ENCODE measurements around a stretch of chr14.

- RRBS: no CpG with 5 or more reads among the region's 2 CpGs
These were observed 11.1 kb downstream of the IFT43 start for GRCh38 chr14:75996672-75997125.

GRCh38 chr14:76761838-76762264 is 583 bp downstream of the VASH1 start:
- RRBS: under 1% methylated on average over 13 of the region's 55 CpGs

DNA sequence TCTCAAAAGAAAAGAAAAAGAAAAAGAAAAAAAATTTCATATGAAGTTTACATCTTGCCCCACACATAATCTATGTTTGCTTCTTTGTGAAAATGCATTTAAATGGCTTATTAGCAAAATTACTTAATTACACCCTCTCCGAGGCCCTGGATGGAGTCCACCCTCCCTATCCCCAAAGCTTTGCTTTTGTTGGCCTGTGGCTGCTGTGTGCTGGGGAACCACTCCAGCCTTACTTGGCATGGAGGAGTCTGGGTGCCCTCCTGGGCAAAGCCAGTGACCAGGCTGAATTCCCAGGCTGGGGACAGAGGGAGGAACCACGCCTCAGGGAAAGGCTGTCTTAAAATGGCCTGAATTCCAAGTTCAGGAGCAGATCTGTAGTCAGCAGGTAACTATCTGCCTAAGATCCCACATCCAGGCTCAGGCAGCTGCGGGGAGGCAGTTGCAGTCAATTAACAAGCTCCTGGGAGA is 11.0 kb downstream of the VASH1 start:
- RRBS: no CpG with 5 or more reads among the region's 3 CpGs

GRCh38 chr14:76828781-76829543 is 2.8 kb downstream of the LRRC74A start:
- RRBS: no CpG with 5 or more reads among the region's 9 CpGs

DNA sequence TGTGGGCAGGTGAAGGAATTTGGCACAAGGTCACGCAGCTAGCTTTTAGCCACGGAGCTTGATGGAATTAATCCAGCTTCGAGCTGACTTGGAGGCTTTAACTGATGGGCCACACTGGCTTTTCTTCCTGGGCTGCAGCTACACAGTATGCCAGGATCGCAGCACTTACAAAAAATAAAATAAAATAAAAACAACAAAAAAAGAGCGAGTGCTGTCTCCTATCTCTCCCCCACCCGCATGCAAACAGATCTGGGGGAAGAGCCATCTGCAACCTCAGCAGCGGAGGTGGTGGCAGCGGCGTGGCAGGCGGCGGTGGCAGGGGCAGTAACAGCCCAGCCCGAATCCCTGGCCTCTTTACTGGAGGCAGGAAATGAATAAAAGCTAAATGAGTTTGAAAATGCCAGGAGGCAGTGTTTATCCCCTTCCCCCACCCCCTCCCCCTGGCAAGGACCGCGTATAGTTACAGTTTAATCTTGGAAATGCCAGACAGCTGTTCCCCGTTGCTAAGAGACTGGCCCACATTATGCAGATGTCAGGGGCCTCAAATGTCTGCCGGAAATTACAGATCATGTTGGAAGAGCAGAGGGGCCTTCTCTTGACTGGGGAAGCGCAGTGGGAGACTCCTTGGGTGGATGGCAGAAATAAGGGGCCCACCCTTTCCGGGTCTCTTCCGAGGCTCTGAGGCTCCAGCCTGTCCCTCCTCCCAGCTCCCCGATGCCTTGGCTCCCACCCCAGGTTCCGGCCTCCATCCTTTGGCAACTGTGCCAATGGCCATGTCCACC is 93.6 kb downstream of the LRRC74A start:
- RRBS: 3% methylated on average over 4 of the region's 21 CpGs

GRCh38 chr14:77000093-77001284 is 28.0 kb downstream of the IRF2BPL start:
- RRBS: no CpG with 5 or more reads among the region's 34 CpGs

- RRBS: no CpG with 5 or more reads among the region's 4 CpGs
These were observed 3.7 kb upstream of the IRF2BPL start for GRCh38 chr14:77032308-77032500.

DNA sequence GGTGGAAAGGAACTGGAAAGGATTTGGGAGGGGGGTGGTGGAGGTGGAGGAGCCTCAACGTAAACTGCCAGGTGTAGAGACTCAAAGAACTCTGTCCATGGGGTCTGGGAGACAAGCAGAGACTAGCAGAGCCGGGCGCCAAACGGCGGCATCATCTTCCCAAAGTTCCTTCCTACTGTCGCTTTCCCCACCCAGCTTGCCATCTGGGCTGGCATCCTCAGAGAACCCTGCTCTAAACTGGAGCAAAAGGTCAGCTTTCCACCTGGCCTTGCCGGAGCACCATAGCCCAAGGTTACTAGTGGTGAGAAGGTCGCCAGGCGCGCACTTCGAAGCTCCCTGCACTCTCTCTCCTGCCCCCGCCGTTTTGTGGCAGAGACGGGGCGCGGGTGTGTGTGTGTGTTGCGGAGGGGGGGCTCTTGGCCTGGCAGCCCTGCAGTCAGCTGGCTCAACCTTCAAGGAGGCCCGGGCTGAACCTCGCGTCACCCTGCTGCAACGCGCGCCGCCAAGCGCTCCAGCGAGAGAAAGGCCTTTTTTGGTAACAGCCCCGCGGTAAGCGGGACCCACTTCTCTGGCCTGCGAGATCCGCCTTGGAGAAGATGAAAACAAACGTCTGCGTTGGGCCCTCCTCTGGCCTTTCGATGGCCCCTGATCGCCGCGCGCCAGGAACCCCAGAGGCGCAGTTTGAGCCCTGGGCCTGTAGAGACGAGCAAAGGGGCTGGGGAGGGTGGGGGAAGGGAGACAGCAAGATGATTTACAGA is 4.2 kb upstream of the IRF2BPL start:
- RRBS: no CpG with 5 or more reads among the region's 40 CpGs

DNA sequence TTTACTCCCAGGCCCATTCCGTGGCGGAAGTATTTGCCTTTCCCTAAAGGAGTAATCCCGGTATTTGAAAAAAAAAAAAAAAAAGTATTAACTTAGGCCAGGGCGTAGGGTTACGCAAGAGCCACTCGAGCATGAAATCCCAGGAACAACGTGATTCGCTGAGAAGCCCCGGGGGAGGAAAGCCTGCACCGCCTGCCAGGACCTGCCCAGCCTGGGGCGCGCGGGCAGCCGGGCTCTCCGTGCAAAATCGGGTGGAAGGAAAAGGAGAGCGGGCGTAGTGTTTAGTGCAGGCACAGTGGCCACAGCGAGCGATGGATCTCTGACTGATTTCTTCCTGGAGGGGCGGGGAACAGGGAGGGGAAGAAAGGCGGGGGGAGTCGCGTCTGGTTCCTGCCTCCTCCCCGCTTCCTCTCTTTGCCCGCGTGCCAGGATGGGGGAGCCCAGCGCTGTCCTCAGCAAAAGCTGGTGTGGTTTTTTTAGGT is 4.8 kb upstream of the IRF2BPL start:
- RRBS: 2% methylated on average over 6 of the region's 28 CpGs

GRCh38 chr14:77038965-77039397 is 10.5 kb upstream of the IRF2BPL start:
- RRBS: no CpG with 5 or more reads among the region's 5 CpGs

- RRBS: no CpG with 5 or more reads among the region's 1 CpG
These were observed 12.3 kb upstream of the IRF2BPL start for GRCh38 chr14:77040982-77041103.

DNA sequence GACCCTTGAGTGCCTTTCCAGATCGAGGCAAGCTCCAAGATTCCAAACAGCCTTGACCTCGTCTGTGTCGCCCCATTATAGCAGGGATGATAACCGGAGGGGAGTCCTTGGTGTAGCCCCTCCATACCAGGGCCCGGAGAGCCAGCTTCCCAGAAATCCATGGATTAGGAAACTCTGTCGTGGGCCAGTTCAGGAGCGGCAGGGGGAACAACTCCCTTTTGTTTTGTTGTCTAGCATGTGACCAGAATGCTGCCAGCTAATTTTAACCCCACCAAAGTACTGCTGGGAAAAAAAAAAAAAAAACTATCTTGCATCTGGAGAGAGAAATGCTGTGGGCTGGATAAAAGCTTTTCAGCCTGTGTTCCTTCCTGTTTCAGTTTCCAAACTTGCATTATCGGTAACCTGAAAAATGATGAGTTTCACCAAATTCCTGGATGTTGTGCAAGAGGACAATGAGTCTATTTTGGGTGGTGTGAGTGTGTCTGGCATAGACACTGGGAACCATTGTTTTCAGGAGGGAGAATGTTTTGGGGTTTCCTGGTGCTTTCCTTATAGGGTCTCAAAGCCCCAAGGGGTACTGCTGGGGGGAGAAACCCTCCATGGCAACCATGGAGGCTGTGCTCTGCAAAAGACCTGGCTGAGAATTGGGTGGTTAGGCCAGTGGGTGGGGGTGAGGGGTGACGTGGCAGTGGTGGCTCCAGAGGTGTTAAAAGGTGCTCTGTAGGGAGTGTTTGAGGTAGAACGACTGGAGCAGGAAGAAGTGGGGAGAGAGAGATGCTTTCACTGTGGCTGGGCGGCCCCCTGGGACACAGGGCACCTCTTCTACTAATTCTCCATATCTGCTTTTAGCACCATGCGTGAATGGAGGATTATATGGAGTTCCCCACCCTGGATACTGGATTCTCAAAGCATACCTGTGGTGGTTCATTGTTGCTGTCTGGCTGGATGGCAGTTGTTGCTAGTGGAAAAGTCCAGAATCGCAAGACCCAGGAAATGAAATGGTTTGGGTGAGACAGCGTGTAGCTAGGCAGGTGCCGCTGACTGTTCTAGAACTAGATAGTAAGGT is 15.0 kb upstream of the IRF2BPL start:
- RRBS: 0% methylated on average over 1 of the region's 15 CpGs

DNA sequence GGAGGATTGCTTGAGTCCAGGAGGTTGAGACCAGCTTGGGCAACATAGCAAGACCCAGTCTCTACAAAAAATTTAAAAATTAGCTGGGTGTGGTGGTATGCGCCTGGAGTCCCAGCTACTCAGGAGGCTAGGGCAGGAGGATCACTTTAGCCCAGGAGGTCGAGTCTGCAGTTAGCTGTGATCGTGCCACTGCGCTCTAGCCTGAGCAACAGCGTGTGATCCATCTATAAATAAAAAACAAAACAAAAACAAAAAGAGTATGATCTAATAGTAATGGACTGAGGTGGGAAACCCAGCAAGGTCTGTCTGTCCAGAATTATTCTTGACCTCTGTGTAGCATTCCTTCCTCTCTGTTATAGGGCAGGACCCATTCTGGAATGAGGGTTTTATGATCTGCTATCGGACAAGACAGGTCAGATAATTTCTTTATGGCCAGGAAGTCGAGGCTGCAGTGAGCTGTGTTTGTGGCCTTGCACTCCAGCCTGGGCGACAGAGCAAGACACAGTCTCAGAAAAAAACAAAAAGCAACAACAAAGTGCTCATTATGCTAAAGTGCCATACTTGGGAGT is 3.9 kb downstream of the CIPC start:
- RRBS: no CpG with 5 or more reads among the region's 8 CpGs

DNA sequence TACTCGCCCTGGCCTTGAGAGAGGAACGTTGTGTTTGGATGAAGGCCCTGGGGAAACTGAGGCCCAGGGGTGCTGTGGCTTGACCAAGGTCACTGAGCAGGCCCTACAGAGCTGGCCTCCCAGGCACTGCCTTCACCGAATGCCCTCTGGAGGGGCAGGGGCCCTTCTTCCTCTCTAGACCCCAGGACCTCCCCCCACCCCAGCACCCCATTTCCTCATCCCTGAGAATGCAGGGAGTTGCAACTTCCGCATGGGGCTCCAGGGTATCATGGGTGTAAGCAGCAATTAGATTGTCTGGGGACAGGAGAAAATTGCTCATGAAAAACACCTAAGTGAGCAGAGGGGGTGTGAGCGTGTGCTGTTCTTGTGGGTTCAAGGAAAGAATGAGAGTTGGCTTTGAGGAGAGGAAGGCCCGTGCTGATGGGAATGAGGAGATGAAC is 872 bp downstream of the TMEM63C start:
- RRBS: no CpG with 5 or more reads among the region's 6 CpGs

GRCh38 chr14:77296183-77296516 is 24.5 kb downstream of the POMT2 start:
- RRBS: no CpG with 5 or more reads among the region's 10 CpGs

GRCh38 chr14:77458344-77458964 is 561 bp downstream of the AHSA1 start:
- RRBS: no CpG with 5 or more reads among the region's 25 CpGs

- RRBS: no CpG with 5 or more reads among the region's 3 CpGs
These were observed 27.4 kb downstream of the SPTLC2 start for GRCh38 chr14:77589130-77589329.

GRCh38 chr14:77981599-77981921 is 181.7 kb downstream of the ADCK1 start:
- RRBS: no CpG with 5 or more reads among the region's 7 CpGs

DNA sequence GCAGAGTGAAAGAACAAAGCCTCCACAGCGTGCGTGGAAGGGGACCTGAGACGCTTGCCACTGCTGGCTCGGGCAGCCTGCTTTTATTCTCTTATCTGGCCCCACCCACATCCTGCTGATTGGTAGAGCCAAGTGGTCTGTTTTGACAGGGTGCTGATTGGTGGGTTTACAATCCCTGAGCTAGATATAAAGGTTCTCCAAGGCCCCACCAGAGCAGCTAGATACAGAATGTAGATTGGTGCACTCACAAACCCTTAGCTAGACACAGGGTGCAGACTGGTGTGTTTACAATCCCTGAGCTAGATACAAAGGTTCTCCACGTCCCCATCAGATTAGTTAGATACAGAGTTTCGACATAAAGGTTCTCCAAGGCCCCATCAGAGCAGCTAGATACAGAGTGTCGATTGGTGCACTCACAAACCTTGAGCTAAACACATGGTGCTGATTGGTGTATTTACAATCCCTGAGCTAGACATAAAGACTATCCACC is 156.7 kb upstream of the NRXN3 start:
- RRBS: no CpG with 5 or more reads among the region's 7 CpGs

GRCh38 chr14:78566435-78566944 is 396.3 kb downstream of the NRXN3 start:
- RRBS: no CpG with 5 or more reads among the region's 9 CpGs